Frontal cortex (tissue), 2 donors: ENCODE measurements around a stretch of chr15.

- RAMPAGE, long total RNA: no peak
Measured at GRCh38 chr15:92667392-92668337, 12.1 kb upstream of the FAM174B start.

- RAMPAGE, long total RNA: no peak
Measured at GRCh38 chr15:92869889-92870600, 30.1 kb upstream of the CHD2 start.

- RAMPAGE, long total RNA: no peak
Measured at GRCh38 chr15:92882487-92883110, 17.5 kb upstream of the CHD2 start.

GRCh38 chr15:92903604-92904375 lies 3.7 kb downstream of the CHD2 start:
- RAMPAGE, long total RNA: no peak

DNA sequence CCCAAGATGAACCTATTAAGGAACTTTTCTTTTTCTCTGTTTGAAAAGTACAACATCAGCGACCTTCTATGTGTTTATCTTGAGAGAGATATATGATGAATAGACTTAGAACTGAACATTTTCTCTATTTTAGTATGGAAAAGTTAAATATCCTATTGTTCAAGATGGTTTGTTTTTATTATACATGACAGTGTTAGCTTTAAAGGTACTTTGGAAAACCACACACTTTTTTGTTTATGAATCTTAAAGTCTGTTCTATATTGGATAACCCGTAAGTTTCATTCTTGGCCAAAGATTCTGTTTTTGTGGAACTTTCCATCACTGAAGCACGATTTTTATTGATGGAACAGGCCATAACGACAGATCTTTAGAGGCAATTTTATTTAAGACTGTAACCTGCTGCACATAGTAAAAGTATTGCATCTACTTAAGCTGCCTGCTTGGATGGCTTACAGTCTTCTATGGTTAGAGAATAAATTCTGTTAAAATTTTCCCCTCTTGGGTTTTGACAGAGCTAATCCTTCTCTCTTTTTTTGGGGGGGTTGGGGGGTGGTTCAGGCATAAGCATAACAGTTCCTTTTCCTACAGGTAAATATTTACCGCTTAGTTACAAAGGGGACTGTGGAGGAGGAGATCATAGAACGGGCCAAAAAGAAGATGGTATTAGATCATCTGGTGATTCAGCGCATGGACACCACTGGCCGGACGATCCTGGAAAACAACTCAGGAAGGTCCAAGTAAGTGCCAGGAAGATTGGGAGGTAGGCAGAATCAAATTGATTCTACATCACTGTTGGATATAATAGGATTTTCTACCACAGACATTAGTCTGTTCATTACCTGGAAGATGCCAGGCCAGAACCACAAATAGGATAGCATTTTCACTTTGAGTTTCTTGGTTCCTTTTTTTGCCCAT lies 78.7 kb downstream of the CHD2 start:
- RAMPAGE, long total RNA: no peak

- RAMPAGE, long total RNA: no peak
Measured at GRCh38 chr15:92982146-92983135, 82.3 kb downstream of the CHD2 start.

DNA sequence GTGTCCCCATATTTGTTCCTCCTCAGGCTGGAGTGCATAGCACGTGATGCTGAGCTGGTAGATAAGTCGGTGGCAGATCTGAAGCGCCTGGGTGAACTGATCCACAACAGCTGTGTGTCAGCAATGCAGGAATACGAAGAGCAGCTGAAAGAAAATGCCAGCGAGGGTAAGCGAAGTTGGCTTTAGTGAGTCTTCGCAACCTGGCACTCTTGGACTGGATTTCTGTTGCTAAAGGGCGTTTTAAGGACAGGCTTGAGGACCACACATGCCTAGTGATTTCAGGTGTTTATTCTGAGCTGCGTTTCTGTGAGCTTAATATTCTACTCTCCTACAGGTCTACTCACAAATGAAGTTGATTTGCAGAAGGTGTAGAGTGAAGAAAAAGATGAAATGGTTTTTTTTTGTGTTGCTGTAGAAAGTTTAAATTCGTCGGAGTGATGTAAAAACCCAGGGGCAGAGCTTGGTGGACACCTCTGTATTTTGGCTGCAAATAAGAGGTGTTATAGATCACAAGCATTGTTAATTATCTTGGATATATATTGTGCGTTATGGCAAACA lies 92.8 kb downstream of the CHD2 start:
- RAMPAGE, long total RNA: no peak

- RAMPAGE, long total RNA: no peak
Measured at GRCh38 chr15:93005243-93005556, 83.8 kb downstream of the RGMA start.

GRCh38 chr15:93070864-93071967 lies 17.8 kb downstream of the RGMA start:
- RAMPAGE, long total RNA: no peak

DNA sequence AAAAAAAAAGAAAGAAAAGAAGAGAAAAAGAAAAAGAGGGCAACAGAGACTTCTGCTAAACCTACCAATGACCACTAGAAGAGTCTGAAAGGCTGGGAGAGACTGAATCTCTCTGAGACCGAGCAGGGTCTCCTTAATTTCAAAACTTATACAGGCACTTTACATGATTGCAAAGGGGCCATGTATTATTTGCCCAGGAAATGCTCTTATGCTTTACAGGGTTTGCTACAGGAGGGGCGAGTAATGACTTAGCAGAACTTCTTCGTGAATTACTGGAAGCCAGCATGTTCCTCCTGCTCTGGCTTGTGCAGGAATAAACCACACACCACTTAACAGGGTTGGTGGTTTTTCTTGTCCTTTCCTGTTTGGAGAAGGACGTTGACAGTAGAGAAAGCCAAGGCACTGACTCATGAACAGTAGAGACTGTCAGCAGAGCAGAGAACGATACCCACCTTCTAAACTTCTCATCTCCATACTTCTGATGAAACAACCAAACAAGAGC lies 25.0 kb upstream of the MCTP2 start:
- RAMPAGE, long total RNA: no peak

DNA sequence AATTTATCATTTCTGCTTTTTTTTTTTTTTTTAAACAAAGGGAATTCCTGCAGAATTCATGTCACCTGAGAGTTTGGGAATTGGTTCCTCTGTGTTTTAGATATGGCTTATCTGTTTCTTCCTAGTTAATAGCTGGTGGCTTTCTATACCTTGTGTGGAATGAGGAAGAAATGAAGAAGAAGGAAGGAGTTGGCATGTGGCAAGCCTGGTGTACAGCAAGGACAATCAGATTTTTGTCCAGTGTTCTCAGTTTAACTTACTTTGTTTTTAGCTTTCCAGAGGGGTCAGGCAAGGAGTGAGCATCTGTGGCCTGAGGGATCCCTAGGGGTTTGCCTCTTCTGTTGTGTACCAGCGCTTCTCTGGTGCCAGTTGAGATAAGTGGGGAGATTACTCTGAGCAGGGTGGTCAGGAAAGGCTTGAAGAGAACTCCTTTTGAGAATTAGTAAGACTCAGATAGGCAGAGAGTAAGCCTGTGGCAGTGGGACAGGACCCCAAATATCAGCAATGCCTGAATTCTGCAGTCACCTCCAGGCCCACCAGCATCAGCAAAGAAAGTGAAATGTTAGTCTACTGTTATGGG lies 70.5 kb downstream of the MCTP2 start:
- RAMPAGE, long total RNA: no peak

DNA sequence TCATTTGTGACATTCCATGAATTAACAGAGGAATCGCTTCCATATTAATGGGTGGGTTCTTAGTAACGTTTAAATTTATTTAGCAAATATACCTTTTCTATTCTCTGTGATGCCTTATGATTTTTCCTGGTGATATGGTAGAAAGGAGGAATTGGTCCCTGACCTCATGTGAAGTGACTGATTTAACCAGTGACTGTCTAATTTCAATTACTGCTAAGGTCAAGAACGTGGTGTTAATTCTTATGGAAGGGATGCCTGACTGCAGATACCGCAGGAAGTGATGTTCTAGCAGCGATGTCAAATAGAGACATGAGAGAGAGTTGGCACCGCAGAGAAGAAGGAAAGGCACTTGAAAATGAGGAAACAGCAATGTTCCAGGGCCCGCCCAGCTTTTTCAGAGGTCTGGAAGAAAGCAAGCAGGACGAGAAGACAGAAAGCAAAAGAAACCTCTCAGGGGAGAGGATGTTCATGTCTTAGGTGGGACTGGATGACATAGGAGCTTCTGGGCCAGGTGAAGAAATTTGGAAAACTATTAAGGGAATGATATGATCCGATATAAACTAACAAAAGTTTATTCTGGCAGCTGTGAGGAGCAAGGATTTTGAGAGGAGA lies 146.3 kb downstream of the MCTP2 start:
- RAMPAGE, long total RNA: no peak

DNA sequence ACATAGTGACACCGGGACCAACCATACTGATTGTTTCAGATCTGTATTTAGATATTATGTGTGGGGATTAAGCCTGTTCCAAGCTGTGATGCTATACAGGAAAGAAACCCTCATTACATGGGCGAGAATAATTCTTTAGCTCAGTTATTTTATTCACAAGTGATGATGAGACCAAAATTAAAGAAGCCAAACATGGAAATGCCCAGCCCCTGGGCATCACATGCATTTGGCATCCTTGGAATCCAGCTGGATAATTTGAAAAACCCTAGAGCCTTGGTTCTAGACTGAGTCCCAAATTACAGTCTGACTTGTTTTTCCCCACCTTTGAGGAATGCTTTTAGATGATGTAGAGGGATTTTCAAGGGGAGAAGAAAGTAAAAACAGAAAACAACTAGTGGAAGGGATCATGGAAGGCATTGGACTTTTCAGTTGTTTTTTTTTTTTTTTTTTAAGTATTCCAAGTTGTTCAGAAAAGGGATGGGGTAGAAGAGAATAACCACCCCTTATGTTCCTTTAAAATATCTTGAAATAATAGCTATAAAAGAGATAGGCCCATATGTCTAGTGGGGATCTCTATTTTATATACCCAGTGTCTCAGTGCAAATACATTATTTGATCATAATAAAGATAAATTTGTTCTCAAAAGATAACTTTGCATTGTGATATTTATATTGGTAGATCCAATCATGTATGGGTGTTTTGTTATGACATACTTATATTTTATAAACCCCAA lies 175.2 kb downstream of the MCTP2 start:
- RAMPAGE, long total RNA: no peak

DNA sequence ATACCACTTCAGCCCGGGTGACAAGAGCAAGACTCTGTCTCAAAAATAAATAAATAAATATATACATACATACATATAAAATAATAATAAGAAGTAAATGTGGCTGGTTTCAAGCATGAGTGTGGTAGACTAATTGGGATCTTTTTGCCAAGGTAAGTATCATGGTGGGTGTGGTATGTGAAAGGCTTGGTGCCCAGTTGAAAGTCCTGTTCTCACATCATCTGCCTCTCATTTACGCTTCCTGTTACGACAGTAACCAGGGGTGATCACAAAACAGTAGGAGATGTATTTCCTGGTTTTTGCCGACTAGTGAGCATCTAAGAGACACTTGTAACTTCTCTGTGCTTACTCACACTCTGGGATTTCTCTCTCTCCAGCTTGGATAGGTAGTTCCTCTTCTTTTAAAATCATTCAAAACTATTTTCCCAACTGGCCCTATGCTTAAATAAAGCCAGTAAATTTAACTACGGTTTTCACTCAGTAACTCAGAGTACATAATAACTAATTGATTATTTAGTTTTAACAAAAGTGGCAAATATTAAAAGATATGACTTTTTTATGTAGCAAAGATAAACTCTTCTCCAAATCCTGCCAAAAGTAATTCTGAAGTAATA lies 1028.2 kb upstream of the NR2F2 start:
- RAMPAGE, long total RNA: no peak

- RAMPAGE, long total RNA: no peak
Measured at GRCh38 chr15:95440626-95441326, 889.7 kb upstream of the NR2F2 start.

DNA sequence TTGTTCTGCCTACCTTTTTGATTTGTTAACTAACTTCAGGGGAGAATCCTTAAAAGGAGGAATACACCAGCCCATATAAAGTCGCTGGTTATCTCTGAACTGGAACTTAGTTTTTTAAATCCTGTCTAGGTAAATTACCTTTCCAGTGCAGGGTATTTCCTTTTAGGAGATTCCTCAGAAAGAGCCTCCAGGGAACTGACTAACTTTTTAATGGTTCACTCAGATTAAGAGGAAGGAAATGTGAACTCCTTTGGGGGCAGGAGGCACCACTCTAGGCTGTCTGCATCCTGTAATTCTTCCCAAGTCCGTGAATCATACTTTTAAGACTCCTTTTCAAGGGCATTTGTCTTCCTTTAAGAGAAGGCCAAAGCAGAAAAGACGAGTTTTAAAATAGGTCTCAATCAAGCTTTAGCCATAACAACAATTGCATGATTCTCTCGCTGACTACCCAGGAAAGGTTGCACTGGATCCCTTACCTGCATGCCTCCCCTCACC lies 871.2 kb upstream of the NR2F2 start:
- RAMPAGE, long total RNA: no peak

DNA sequence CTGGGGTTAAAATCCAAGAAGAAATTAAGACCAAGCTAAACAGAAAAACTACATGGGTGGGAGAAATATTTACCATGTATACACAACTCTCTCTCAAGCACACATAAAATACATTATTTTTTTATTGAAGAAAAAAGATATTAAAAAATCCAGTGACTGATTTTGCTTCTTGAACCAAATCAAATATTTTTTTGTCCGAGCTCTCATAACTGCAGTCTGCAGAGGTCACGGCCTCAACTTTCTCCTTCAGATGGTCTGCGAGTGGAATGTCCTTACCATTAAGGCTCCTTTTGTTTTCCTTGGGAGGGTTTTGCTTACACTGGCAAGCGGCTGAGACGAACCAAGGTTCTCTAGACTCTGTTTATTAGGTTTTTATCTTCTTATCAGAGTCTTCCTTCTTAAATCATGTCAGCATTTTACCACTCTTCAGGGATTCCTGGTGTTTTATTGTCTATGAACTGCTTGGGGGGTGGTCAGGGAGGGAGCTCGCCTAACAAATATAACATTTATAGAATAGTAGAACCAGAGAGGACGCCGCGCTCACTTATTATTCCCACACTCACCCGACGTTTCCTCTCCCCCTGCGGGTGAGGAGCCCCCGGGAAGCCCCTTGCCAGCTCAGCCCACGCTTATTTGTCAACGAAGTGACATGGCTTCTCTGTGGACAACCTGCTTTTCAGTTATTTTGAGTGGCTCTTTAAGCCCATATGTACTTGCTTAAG lies 773.6 kb upstream of the NR2F2 start:
- RAMPAGE, long total RNA: no peak

GRCh38 chr15:95668241-95668790 lies 662.2 kb upstream of the NR2F2 start:
- RAMPAGE, long total RNA: no peak

GRCh38 chr15:95733803-95734372 lies 596.6 kb upstream of the NR2F2 start:
- RAMPAGE, long total RNA: no peak

DNA sequence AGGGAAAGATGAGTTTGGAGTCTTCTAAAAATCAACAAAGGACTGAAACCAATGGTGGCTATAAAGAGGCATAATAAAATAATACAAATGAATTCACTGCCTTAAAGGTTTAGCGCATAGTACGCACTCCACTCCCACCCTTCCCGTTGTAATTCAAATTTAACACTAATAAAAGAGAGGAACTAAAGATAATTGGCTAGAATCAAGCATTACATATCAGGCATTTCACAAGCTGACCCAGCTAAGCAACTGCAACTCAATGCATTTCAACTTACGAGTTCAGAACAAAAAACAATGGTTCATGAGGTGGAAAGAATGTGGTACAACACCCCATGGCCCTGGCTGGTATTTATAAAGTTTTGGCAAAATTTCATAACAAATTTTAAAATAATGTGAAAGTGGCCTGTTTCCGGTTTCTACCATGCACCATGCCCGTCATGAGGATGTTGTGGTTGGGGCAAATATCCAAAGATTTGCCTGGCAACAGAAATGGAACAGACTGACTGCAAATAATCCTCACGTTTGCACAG lies 455.4 kb upstream of the NR2F2 start:
- RAMPAGE, long total RNA: no peak